ENCODE data around the genes EDA, AWAT1, P2RY4, FOXO4 and NLGN3.

DNA sequence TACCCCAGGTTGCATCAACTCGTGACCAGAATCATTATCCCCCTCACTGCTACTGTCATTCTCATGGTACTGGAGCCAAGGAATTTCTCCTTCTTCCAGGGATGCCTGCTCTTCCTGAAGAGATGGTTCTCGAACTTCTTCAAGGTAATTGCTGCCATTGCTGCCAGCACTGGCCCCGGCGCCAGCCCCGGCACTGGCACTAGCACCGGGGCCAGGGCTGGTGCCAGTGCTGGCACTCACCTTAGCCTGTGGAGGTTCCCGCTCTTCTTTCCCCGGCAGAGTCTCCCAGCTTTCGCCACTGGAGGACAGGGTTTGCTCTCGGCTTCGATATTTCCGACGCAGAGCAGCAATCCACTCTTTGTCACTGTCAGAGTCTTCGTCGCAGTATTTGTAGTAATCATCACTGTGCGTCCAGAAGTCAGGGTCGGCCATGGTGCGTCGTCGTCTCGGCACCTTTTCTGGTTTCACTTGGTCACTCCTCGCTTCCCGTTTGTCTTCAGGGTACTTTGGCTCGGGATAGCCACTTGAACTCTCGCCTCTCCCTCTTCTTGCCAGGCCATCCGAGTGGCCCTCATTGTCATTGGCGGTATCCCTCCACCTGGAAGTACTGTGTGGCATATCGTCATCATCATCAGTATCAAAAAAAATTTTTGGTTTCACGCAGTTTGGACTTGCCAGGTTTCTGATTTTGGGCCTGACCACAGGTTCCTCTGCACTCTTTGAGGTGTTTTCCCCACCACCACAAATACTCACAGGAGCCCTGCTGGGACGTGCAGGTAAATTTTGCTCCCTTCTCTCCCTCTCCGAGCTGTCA is 3.3 kb downstream of the PJA1 start:
- PRO-cap, result no peak
- RAMPAGE, long total RNA, 3 experiments, result no peak in any of the 3 experiments

DNA sequence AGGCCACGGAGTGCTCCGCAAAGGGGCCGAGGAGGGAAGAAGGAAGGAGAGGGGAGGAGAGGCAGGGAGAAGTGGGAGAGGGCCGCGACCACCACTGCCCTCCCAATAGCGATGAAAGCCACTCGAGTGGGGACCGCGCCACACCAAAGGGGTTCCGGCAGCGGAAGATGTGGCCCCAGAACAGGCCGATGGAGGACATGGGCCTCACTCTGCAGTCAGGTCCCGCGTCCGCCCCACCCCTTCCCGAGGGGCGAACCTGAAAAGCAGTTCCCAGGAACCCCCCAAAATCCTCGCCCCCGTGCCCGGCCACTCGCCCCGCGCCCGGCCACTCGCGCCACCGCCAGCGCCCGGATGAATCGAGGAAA is 283 bp downstream of the PJA1 start:
- PRO-cap, result no peak
- RAMPAGE, long total RNA, 3 experiments, result no peak in any of the 3 experiments

- PRO-cap, result no peak
- RAMPAGE, long total RNA, 3 experiments, result no peak in any of the 3 experiments
These were observed 120.1 kb upstream of the PJA1 start for GRCh38 chrX:69285168-69286021.

DNA sequence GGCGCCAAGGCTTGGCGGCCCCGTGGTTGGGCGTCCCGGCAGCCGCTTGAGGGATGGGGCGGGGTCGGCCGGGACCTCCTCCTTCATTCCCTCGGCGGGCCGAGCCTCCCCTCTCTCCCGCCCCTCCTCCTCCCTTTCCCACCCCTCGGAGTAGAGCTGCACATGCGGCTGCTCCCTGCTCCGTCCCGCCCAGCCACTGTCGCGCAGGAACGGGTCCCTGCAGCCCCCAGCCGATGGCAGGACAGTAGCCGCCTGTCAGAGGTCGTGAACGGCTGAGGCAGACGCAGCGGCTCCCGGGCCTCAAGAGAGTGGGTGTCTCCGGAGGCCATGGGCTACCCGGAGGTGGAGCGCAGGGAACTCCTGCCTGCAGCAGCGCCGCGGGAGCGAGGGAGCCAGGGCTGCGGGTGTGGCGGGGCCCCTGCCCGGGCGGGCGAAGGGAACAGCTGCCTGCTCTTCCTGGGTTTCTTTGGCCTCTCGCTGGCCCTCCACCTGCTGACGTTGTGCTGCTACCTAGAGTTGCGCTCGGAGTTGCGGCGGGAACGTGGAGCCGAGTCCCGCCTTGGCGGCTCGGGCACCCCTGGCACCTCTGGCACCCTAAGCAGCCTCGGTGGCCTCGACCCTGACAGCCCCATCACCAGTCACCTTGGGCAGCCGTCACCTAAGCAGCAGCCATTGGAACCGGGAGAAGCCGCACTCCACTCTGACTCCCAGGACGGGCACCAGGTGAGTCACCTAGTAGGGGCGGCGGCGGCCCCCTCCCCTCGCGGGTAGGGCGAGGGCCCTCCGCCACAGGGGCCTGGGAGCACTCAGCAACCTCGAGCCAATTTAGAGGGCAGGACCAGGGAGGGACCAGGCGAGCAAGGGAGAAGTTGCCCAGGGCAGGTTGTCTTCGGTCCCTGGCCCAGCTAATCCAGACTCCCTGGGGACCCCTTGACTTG is at the start of gene EDA:
TSS of gene EDA (plus strand) at position 132 of the 938 bp plus-strand sequence.
- PRO-cap, result unidirectional peak, plus-strand start at position 86 of the sequence; unidirectional peak, plus-strand start at position 141 of the sequence; unidirectional peak, plus-strand start at position 192 of the sequence
- RAMPAGE, long total RNA, 3 experiments, result no peak in any of the 3 experiments

DNA sequence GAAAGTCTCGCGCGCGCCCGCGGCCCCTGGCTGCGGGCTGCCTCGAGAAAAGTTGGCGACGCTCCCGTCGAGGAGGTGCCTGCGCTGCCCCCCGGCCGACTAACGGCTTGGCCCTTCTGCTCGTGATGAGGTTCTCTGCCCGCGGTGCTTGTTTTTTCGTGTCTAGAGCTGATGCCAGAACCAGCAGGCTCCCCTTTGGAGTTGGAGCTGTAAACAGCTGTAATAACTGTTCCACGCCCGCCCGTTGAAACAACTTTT is 936 bp downstream of the EDA start:
- PRO-cap, result no peak
- RAMPAGE, long total RNA, 3 experiments, result no peak in any of the 3 experiments

DNA sequence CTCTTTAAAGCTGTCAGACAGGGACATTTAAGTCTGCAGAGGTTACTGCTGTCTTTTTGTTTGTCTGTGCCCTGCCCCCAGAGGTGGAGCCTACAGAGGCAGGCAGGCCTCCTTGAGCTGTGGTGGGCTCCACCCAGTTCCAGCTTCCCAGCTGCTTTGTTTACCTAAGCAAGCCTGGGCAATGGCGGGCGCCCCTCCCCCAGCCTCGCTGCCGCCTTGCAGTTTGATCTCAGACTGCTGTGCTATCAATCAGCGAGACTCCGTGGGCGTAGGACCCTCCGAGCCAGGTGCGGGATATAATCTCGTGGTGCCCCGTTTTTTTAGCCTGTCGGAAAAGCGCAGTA is 172.7 kb downstream of the EDA start:
- PRO-cap, result no peak
- RAMPAGE, long total RNA, 3 experiments, result no peak in any of the 3 experiments

DNA sequence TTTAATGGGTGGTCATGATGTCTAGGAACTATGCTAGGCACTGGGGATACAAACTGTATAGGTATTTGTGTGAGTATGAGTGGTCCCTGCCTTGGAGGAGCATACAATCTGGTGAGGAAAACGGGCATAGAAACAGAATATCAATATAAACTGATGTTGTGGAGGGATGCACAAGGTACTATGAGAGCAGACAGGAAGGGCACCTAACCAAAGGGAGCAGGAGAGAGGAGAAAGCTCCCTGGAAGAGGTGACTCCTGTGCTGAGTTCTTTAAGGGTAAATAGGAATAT is 2.0 kb downstream of the IGBP1 start:
- PRO-cap, result no peak
- RAMPAGE, long total RNA, 3 experiments, result no peak in any of the 3 experiments

GRCh38 chrX:70234322-70234696 is at the start of gene AWAT1:
AWAT1 (plus strand) TSS chrX:70234655.
- PRO-cap, result no peak
- RAMPAGE, long total RNA, 3 experiments, result no peak in any of the 3 experiments

DNA sequence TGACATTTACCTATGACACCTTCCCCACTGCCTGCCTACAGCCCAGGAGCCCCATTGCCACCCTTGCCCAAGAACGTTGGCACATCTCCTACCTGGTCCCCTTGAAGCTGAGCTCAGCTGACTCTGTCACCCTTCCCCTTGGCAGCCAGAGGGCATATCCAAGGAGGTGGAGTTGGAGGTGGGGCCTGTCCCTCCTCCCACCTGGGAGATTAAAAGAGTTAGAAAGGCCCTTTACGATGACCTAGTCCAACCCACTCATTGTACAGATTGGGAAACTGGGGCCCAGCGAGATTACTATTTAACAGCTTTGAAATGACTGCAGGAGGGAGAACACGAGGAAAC is at the start of gene P2RY4:
TSS of gene P2RY4 (minus strand) at position 128 of the 342 bp plus-strand sequence.
- PRO-cap, result no peak
- RAMPAGE, long total RNA, 3 experiments, result no peak in any of the 3 experiments

GRCh38 chrX:70455403-70456514 is 11.1 kb downstream of the DLG3 start:
- PRO-cap, result no peak
- RAMPAGE, long total RNA, 3 experiments, result no peak in any of the 3 experiments

DNA sequence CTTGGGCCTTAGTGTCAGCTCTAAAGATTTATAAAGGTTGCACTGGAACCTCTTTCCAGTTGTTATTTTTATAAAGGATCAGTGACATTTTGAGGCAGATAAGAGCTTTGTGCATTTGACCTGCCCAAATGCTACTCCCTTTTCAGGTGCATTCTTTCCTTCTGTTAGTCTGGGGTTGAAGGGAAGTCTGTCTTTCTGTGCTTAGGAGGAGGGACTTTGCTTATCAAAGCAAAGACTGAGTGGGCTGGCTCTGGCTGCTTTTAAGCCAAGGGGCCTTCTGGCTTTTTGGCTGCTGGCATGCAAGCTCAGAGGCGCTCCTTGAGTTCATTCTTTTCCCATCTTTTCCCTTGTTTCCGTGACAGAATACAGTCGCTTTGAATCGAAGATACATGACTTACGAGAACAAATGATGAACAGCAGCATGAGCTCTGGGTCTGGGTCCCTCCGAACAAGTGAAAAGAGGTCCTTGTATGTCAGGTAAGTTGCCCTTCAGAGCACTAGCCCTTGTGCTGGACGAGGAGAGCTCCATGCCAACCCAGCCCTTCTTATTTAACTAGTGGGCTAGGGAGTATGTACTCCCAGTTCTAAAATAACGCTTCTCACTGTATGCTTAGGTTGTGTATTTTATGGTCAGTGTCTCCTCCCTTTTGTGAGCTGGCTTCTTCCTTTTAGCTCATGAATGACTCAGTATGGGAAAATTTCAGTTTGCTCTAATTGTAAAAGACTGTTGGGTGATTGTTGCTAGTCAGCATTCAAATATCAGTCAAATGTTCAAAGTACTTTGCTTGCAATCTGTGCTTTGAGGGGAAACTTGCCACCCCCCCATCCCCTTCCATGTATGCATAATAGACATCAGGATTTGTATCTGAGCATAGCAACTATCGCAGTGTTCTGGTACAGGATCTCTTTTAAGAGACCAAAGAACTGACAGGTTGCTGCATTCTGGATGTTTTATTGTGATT is 34.4 kb downstream of the DLG3 start:
- PRO-cap, result no peak
- RAMPAGE, long total RNA, 3 experiments, result no peak in any of the 3 experiments

DNA sequence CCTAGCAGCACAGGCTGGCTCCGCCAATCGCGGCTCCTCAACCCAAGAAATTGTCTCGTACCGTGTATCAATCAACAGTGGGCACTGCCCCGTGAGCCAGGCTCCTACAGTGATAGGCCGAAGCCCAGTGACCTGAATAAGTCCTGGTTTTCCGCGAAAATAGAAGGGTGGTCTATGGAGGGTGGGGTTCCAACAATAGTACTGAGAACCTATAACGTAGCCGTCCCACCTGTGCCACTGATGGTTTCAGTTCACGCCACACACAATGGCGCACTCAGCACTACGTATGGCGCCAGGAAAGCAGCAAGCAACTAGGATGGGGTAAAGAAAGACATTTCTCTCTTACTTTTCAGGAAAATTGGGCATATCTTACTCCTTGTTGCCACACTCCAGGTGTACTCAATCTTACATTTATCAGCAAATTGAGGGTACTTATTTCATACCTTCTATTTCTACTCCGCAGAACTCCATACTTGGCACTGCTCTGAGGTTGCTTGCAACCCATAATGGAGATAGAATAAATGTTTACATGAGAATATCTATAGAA is 541 bp upstream of the SNX12 start:
- PRO-cap, result bidirectional peak, plus-strand start at position 74 of the sequence, minus-strand start outside the sequence
- RAMPAGE, long total RNA, 3 experiments, result no peak in any of the 3 experiments

- PRO-cap, result bidirectional peak, plus-strand start at chrX:71095851, minus-strand start at chrX:71095766; bidirectional peak, plus-strand start at chrX:71096176, minus-strand start at chrX:71096018
- RAMPAGE, long total RNA, 3 experiments, result no peak in any of the 3 experiments
These were observed at the start of gene FOXO4 for GRCh38 chrX:71095514-71096734. FOXO4 (plus strand) TSS chrX:71095851.

GRCh38 chrX:71103532-71103952 is 3.0 kb downstream of the CXorf65 start:
- PRO-cap, result no peak
- RAMPAGE, long total RNA, 3 experiments, result no peak in any of the 3 experiments

GRCh38 chrX:71144578-71144974 is at the start of gene NLGN3:
NLGN3 (plus strand) TSS chrX:71144841.
- PRO-cap, result no peak
- RAMPAGE, long total RNA, 3 experiments, result no peak in any of the 3 experiments

DNA sequence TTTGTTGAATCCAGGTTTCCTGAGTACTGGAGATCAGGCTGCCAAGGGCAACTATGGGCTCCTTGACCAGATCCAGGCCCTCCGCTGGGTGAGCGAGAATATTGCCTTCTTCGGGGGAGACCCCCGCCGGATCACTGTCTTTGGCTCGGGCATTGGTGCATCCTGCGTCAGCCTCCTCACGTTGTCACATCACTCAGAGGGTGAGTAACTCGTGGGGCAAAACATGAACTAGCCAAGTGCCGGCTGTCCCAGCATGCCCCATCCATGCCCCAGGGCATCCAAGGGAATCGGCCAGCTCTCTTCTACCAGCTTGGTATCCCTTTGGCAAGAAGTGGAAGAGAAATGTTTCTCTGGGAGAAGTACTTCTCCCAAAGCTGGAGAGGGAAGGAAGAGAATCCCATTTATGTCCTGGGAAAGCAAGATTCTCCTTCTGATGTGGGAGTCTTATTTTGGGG is 19.5 kb downstream of the NLGN3 start:
- PRO-cap, result no peak
- RAMPAGE, long total RNA, 3 experiments, result no peak in any of the 3 experiments

GRCh38 chrX:71217264-71217894 is 5.6 kb upstream of the GJB1 start:
- PRO-cap, result no peak
- RAMPAGE, long total RNA, 3 experiments, result no peak in any of the 3 experiments

DNA sequence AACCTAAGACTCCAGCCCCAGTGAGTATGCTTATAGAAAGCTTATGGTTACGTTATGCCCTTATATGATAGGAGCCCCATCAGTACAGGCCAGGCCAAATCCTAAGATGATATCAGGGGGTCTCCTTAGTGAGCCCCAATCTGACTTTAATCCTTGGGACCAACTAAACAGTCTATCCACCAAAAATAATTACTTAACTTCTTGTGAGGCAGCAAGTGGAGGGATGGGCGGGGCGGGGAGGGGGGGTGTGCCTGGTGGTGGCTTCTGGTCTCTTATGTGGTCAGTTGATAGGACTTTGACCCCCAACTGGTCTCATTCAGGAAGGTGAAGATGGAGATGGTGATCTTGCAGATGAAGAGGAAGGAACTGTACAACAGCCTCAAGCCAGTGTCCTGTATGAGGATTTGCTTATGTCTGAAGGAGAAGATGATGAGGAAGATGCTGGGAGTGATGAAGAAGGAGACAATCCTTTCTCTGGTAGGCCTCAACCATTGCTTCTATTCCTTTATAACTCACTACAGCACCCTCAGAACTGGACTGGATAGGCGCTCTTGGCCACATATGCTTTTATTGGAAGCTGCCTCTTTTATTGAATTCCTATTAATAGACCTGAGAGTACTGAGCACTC is 73.6 kb upstream of the OGT start:
- PRO-cap, result no peak
- RAMPAGE, long total RNA, 3 experiments, result no peak in any of the 3 experiments

DNA sequence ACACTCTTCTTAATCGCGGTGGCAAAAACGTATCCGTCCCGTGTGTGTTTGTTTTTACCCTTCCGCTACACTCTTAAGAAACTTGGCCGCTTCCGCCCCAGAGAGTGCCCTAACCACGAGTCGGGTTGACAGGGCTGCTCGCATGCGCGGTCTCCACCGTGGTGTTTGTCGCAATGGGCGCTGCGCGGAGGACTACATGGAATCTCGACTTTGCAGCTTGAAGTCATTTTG is 214 bp upstream of the OGT start:
- PRO-cap, result bidirectional peak, plus-strand start outside the sequence, minus-strand start at position 75 of the sequence
- RAMPAGE, long total RNA, 3 experiments, result no peak in any of the 3 experiments

DNA sequence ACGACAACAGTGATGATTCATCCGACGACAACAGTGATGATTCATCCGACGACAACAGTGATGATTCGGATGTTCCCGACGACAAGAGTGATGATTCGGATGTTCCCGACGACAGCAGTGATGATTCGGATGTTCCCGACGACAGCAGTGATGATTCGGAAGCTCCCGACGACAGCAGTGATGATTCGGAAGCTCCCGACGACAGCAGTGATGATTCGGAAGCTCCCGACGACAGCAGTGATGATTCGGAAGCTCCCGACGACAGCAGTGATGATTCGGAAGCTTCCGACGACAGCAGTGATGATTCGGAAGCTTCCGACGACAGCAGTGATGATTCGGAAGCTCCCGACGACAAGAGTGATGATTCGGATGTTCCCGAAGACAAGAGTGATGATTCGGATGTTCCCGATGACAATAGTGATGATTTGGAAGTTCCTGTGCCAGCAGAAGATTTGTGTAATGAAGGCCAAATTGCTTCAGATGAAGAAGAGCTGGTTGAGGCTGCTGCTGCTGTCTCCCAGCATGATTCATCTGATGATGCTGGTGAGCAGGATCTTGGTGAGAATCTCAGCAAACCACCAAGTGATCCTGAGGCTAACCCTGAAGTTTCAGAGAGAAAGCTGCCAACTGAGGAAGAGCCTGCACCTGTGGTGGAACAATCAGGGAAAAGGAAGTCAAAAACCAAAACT is 14.3 kb downstream of the CXCR3 start:
- PRO-cap, result no peak
- RAMPAGE, long total RNA, 3 experiments, result no peak in any of the 3 experiments